ENCODE data around the genes HEXIM1 and GOSR2.

DNA sequence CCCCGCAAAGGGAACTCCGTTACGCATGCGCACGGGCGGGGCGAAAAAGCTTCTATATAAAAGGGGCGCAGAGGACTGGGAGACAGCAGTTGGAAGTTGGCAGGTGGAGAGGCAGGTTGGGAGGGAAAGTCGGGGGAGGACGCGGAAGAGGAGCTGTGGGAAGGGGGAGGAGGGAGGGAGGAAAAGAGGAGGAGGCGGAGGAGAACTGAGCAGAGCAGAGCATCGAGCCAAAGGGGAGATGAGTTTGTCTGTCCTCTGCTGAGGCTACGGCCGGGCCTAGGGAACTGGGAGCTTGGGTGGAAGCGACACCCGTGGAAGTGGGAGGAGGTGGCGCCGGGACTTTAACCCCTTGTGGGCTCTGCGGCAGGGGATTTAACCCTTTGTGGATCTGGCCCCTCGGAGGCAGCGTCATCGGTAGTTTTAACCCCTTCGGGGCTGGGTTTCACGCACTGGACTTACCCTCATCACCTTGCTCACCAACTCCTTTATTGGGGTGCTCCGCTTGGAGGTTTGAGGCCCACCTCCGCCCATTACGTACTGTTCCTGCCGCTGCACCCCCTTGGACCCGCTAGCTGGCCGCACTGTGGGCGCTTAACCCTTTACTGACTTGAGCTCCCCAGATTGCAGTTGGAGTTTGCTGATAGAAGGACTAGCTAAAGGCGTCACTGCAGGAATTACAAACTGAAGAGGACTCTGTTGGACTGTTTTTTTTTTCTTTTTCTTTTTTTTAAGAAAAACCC is at the start of gene HEXIM1:
HEXIM1 (plus strand) TSS at position 85 of the 740 bp plus-strand sequence.
- PRO-cap = bidirectional peak, plus-strand start at position 88 of the sequence, minus-strand start outside the sequence; unidirectional peak, minus-strand start at position 413 of the sequence
- RAMPAGE, long total RNA = start-site peak on the plus strand centred at position 105 of the sequence, 54 bp wide, 34 and 155 reads in 2 replicates

DNA sequence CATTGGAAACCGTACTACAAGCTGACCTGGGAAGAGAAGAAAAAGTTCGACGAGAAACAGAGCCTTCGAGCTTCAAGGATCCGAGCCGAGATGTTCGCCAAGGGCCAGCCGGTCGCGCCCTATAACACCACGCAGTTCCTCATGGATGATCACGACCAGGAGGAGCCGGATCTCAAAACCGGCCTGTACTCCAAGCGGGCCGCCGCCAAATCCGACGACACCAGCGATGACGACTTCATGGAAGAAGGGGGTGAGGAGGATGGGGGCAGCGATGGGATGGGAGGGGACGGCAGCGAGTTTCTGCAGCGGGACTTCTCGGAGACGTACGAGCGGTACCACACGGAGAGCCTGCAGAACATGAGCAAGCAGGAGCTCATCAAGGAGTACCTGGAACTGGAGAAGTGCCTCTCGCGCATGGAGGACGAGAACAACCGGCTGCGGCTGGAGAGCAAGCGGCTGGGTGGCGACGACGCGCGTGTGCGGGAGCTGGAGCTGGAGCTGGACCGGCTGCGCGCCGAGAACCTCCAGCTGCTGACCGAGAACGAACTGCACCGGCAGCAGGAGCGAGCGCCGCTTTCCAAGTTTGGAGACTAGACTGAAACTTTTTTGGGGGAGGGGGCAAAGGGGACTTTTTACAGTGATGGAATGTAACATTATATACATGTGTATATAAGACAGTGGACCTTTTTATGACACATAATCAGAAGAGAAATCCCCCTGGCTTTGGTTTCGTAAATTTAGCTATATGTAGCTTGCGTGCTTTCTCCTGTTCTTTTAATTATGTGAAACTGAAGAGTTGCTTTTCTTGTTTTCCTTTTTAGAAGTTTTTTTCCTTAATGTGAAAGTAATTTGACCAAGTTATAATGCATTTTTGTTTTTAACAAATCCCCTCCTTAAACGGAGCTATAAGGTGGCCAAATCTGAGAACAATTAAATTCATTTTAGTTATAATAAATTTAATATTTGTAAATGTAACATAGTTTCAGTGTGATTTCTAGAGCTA is 1.7 kb downstream of the HEXIM1 start:
- PRO-cap = bidirectional peak, plus-strand start at position 134 of the sequence, minus-strand start at position 96 of the sequence; bidirectional peak, plus-strand start at position 527 of the sequence, minus-strand start at position 550 of the sequence
- RAMPAGE, long total RNA = no peak

DNA sequence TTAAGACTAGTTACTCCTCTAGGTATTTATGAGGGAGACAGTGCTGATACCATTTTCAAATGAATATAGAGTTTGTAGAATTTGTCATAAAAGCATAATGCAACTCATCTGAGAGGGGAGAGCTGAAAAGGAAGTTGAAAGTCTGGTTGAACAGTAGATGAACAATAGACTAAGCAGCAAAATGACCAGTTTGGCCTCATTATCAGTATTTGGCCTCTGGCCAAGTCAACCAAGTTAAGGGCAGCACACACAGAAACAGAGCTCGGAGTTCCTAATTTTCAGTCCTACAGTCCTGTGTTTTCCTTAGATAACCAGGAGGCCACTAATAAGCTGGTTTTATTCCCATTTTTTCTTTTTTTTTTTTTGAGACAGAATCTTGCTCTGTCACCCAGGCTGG is 3.3 kb upstream of the HEXIM2 start:
- PRO-cap = no peak
- RAMPAGE, long total RNA = no peak

GRCh38 chr17:45222610-45223516 is 1.2 kb downstream of the FMNL1 start:
- PRO-cap = bidirectional peak, plus-strand start at chr17:45222957, minus-strand start at chr17:45222837
- RAMPAGE, long total RNA = no peak

GRCh38 chr17:45231743-45231883 is 9.9 kb downstream of the FMNL1 start:
- PRO-cap = no peak
- RAMPAGE, long total RNA = no peak

- PRO-cap = no peak
- RAMPAGE, long total RNA = no peak
Observed at GRCh38 chr17:45231884-45232151, 10.1 kb downstream of the FMNL1 start.

DNA sequence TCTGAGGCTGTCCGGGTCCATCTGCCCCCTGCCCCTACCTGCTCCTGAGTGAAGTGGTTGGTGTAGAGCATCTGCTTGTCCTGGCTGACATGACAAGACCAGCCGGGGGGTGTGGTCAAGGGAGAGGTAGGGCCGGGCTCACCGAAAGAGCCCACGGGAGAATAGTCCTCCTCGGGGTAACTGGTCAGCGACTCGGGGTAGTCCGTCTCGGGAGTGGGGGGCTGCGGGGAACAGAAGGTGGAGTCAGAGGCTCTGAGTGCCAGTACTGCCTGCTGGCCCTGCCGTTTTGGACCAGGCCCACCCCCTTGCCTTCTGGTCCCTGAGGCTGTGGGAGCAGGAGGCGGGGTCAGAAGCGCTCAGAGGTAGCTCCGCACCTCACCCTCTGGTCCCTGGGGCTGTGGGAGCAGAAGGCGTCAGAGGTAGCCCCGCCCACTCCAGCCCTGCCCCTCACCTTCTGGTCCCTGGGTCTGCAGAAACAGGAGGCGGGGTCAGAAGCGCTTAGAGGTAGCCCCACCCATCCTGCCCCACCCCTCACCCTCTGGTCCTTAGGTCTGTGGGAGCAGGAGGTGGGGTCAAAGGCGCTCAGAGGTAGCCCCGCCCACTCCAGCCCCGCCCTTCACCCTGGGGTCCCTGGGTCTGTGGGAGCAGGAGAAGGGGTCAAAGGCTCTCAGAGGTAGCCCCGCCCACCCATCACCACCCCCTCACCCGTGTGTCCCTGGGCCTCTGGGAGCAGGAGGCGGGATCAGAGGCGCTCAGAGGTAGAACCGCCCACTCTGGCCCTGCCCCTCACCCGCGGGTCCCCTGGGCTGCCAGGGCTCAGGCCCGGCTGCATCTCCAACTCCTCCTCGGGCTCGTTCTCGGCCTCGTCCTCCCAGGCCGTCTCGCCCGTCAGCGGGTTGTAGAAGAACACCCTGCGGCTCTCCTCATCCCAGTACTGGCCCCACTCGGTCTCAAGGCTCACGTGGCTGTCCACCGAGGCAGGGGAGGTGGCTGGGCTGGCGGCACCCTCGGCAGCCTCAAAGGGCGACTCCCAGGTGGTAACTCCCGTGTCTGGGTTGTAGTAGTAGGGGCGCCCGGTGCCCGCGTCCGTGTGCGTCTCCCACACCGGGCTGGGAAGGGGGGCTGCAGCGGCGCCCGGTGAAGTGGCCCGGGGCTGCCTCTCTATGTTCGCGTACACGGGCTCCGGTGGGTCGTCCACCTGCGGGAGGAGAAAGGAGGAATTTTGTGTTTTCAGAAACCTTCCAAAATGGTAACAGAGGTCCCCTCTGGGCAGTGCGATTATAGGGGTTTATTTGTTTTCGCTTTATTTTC is 27.3 kb downstream of the ARHGAP27 start:
- PRO-cap = no peak
- RAMPAGE, long total RNA = no peak

GRCh38 chr17:45431202-45432258 is 1.1 kb downstream of the ARHGAP27 start:
- PRO-cap = bidirectional peak, plus-strand start at chr17:45431762, minus-strand start at chr17:45431463; bidirectional peak, plus-strand start at chr17:45432030, minus-strand start at chr17:45431929
- RAMPAGE, long total RNA = no peak

DNA sequence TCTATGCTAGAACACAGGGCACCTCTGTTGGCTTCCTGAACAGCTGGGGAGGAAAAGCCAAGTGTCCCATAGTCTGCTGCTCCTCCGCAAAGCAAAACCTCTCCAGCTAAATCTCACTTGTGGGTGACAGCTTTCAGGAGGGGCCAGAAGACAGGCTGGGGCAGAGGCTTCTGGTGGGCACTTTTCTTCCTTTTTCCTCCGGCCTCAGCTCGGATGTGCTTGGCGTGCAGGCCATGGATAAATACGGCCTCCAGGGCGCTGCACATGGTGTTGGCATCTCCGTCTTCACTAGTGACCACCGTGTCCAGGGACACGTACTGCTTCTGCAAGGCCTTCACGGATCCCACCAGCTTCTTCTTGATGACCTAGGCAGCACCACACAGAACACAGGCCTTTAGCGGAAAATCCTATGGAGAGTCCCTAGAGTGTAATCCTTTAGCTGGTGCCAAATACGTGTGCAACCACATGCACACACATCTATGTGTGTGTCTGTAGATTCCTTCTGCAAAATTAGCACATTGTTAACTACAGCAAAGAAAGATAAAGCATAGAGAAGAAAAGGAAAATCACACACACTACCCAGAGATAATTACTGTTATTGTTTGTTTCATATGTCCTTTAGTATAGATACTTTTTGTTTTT is 12.6 kb downstream of the PLEKHM1 start:
- PRO-cap = no peak
- RAMPAGE, long total RNA = no peak

GRCh38 chr17:45487472-45488069 is 3.0 kb downstream of the PLEKHM1 start:
- PRO-cap = bidirectional peak, plus-strand start at chr17:45487996, minus-strand start at chr17:45487839
- RAMPAGE, long total RNA = no peak

- PRO-cap = no peak
- RAMPAGE, long total RNA = start-site peak on the plus strand at chr17:45620335-45620353, 76 and 81 reads in 2 replicates
Observed at GRCh38 chr17:45620092-45620972, 129.8 kb upstream of the PLEKHM1 start.

GRCh38 chr17:45915684-45915883 is 21.2 kb downstream of the MAPT start:
- PRO-cap = no peak
- RAMPAGE, long total RNA = no peak

DNA sequence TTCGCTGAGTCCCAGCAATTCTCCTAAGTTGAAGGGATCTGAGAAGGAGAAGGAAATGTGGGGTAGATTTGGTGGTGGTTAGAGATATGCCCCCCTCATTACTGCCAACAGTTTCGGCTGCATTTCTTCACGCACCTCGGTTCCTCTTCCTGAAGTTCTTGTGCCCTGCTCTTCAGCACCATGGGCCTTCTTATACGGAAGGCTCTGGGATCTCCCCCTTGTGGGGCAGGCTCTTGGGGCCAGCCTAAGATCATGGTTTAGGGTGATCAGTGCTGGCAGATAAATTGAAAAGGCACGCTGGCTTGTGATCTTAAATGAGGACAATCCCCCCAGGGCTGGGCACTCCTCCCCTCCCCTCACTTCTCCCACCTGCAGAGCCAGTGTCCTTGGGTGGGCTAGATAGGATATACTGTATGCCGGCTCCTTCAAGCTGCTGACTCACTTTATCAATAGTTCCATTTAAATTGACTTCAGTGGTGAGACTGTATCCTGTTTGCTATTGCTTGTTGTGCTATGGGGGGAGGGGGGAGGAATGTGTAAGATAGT is 28.0 kb downstream of the STH start:
- PRO-cap = no peak
- RAMPAGE, long total RNA = no peak

DNA sequence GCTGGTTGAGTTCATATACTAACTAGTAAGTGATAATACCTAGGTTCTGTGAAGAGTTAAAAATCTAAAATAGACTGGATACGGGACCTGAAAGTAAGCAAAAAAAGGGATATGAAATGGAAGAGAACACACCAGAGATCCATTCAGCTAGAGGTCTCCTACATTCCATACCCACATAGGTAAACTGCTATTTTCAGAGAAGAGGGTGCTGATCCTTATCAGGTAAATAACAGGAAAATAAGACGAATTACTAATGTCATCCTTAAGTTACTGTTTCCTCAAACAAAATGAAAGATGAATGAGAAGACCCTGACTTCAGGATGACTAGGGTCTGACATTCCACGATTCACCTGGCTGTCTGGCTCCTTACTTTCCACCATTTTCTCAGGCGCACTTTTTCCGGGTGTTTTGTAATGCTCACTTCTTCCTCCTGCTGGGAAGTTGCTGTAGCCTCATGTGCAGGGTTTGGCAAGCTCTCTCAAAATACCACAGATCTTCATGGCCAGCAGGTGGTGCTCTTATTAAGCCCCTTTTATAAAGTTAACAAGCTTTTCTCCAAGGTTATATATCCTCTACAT is 45.1 kb downstream of the STH start:
- PRO-cap = unidirectional peak, minus-strand start at position 386 of the sequence
- RAMPAGE, long total RNA = no peak

DNA sequence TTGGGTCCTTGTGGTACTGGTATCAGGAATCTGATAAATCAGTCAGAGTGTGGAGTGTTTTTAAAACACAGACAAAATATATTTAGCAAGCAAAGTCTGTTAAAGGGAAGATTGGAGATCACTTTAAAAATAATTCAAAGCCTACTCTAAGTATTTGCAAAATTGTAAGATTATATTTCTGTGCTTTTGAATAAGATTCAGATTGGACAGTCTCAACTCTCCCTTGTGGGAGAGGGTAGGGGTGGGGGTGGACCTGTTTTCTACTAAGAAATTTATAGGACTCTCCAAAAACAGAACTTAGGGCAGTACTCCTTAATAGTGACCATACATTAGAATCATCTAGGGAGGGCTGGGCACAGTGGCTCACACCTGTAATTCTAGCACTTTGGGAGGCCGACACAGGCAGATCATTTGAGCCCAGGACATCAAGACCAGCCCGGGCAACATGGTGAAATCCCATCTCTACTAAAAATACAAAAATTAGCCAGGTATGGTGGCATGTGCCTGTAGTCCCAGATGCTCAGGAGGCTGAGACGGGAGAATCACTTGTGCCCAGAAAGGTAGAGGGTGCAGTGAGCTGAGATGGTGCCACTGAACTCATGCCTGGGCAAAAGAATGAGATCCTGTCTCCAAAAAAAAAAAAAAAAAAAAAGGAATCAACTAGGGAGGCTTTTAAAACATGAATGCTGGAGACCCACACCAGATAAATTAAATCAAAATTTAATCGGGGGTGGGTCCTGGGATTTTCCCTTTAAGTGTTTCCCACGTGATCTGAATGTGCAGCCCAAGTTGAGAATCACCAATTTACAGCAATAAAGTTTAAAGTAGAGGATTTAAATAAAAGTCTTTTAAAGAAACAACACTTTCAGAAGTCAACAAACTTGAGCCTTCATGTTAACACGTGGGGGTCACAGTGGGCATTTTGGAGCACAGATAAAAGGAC is 63.4 kb downstream of the KANSL1 start:
- PRO-cap = no peak
- RAMPAGE, long total RNA = no peak

DNA sequence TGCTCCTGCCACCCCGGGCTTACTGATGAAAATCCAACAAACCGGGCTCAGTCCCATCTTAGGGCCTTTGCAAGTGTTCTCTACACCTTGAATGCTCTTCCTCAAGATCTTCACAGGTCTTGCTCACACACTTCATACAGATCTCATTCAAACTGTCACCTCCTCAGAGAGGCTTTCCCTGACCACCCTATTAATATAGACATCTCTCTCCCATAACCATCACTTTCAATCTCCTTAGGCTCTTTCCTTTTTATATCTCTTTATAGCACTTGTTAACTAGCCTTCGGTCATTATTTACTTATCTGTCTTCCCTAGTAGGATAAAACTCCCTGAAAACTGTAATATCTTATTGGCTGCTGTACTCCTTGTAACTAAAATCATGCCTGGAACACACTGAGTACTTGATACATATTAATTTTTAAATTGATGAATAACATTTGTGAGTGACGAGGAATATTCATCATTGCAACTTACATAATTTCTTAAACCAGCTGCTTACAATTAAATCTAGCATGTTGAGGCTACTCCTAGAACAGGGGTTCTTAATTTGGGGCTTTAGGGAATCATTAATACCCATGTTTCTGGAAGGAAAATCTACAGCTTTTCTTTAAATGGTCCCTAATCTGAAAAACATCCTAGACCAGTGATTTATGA is 41.8 kb downstream of the KANSL1 start:
- PRO-cap = no peak
- RAMPAGE, long total RNA = no peak

GRCh38 chr17:46173219-46173782 is 19.9 kb downstream of the KANSL1 start:
- PRO-cap = no peak
- RAMPAGE, long total RNA = no peak

GRCh38 chr17:46291061-46291540 is 3.8 kb upstream of the LRRC37A start:
- PRO-cap = no peak
- RAMPAGE, long total RNA = no peak

GRCh38 chr17:46922650-46923851 is at the start of gene GOSR2:
Gene GOSR2, plus strand, starts transcription at chr17:46923160.
- PRO-cap = bidirectional peak, plus-strand start at chr17:46923138, minus-strand start at chr17:46922871
- RAMPAGE, long total RNA = start-site peak on the plus strand at chr17:46923138-46923187, 945 and 82 reads in 2 replicates

GRCh38 chr17:46945132-46945961 is 22.4 kb downstream of the GOSR2 start:
- PRO-cap = no peak
- RAMPAGE, long total RNA = no peak